Epithelial cell of proximal tubule (primary cell): ENCODE measurements around the genes CFAP251, HCAR3 and HIP1R.

DNA sequence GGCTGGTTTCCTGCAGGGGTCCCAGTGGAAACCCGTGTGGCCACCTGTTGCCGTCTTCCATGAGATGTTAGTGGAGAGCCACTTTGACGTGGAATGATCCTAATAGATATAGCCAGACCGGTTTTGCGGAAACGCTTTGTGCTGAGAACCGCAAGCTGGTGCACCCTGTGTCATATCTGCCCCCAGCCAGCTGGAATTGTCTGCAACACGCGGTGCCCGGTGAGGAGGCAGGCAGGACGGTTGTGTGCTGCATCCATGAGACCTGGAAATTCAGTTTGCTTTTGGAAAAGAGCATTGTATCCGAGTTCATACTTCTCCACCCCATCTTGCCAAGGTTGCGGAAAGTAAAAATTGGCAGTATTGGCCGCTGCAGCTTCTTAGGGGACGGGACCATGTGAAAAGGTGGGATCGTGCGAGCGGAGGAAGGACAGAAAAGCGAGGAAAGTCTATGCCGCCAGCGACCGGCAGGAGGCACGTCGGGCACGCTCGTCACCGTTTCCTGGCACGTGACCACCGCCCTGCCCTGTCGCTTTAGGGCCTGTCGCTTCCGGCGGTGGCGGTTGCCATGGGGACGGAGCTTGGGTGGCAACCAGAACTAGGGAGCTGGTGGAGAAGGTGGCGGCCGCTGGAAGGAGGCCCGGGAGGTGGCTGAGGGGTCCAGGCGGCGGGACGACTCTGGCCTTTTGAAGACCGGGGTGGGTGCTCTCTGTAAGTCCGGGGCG lies at the start of gene CFAP251:
CFAP251 (plus strand) TSS at position 592 of the 722 bp plus-strand sequence.
- RAMPAGE, long total RNA: no peak
- RRBS: 31% methylated on average over 27 of the region's 44 CpGs

DNA sequence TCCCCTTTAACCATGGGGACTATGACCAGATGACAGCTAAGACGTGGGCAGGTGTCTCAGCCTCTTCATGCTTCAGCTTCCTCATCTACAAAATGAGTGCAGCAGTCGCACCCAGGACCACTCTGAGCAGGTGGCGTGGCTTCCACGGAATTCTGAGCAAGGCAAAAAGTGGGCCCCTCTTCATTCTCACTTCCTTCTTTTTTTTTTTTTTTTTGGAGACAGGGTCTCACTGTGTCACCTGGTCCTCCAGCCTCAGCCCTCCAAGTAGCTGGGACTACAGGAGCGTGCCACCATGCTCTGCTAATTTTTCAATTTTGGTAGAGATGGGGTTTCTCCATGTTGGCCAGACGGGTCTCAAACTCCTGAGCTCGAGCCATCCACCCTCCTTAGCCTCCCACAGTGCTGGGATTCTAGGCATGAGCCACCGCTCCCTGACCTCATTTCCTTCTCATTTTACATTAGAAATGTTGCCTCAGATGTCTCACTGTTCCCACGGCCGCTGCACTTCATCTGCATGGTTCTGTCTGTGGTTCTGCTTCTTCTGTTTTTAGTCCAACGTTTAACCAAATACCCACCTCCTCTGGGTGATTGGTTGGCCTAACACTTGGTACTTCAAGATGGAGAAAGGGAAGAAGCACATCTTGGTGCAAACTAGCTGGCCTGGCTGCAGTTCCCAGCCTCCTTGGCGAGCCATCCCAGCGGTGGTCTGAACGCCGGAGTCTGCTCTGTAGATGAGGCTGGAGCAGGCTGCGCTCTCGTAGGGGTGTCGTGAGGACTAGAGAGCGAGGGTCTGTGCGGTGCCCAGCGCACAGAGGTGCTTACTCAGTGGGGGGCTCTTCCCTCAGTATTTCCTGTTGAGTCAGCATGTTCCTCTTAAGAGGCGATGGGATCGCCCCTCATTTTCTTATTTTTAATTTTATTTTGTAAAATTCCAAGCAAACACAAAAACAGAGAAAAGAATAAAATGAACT lies 41.2 kb upstream of the BCL7A start:
- RAMPAGE, long total RNA: no peak
- RRBS: no CpG with 5 or more reads among the region's 23 CpGs

DNA sequence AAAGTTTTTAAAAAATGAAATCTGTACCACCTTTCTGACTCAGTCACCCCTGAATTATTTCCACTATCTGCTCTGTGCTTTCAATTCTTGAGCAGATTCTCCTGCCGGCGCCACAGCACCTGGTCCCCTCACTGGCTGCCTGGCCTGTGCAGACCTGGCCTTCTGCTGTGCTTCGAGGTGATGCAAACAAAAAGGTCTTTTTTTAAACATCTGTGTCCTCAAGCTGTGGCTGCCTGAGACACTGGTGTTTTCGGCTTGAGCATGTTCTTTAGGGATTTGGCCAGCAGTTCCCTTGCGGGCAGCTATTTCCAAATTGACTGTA lies 13.0 kb upstream of the BCL7A start:
- RAMPAGE, long total RNA: no peak
- RRBS: 100% methylated on average over 1 of the region's 5 CpGs

DNA sequence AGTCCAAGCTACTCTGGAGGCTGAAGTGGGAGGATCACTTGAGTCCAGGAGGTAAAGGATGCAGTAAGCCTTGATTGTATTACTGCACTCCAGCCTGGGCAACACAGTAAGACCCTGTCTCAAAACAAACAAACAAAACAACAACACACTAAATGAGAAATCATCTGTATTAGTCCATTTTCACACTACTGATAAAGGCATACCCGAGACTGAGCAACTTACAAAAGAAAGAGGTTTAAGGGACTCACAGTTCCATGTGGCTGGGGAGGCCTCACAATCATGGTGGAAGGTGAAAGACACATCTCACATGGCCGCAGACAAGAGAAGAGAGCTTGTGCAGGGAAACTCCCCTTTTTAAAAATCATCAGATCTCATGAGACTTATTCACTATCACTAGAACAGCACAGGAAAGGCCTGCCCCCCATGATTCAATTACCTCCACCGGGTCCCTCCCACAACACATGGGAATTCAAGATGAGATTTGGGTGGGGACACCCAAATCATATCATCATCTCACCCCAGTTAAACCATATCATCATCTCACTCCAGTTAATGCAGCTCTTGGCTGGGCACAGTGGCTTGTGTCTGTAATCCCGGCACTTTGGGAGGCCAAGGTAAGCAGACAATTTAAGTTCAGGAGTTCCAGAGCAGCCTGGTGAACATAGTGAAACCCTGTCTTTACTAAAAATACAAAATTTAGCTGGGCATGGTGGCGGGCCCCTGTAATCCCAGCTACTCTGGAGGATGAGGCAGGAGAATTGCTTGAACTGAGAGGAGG lies 4.5 kb upstream of the MLXIP start:
- RAMPAGE, long total RNA: no peak
- RRBS: no CpG with 5 or more reads among the region's 5 CpGs

GRCh38 chr12:122079529-122080392 lies 1.2 kb downstream of the MLXIP start:
- RAMPAGE, long total RNA: no peak
- RRBS: no CpG with 5 or more reads among the region's 21 CpGs

DNA sequence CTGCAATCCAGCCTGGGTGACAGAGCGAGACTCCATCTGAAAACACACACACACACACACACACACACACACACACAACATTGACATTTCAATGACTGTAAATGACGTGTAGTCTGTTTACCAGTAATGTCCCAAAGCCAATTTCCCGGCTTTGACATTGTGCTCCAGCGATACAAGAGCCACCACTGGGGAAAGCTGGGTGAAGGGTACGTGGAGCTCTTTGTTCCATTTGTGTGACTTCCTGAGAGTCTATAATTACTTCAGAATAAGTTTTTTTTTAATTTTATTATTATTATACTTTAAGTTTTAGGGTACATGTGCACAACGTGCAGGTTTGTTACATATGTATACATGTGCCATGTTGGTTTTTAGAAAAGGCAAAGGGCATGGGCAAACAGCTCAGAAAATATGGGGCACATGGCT lies 37.5 kb downstream of the MLXIP start:
- RAMPAGE, long total RNA: no peak
- RRBS: no CpG with 5 or more reads among the region's 6 CpGs

DNA sequence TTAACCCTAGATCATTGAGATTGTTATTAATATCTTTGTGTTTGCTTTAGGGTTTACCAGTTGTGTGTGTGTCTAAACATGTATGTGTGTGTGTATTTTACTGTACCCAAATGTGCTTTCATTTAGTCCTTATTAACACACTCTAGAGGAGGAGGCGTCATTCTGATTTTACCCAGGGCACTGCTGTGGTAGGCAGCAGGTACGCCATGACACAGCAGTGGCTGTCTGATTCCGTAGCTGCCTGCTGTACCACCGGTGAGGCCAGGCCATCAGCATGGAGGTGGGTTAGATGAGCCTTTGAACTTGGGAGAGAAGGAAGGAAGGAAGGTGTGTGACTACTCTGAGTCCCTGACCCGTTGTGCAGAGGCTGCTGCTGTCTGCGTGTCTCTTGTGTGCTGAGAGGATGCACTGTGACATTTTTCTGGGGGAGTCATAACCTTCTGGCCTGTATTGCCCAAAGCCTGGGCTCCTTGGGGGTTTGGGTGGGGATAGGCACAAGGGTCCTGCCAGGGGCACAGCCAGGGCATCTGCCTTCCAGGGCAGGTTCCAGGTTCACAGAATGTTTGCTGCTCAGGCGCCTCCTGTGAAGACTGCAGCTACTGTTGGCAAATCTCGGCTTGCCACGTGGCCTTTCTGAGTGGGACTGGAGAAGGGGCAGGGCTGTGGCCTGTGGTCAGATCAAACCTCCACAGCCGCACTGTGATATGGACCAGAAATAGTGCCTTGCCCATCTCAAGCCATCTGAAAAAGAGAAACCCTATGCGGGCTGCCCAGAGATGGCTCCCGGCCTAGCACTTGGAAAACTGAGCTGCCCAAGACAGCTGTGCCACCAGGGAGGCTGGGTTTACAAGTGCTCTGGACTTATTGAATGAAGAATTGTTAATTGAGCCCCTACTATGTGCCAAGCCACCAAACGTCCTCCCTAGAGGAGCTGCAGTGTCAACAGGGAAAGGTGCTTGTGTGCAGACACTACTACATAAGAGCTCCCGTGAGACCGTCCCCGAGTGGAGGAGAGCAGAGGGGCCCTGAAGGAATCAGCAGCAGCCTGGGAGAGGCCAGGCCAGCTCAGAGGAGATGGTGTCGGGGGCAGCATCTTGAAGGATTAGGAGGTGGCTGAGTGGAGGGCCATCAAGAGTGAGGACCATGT lies 47.2 kb downstream of the MLXIP start:
- RAMPAGE, long total RNA: no peak
- RRBS: no CpG with 5 or more reads among the region's 17 CpGs

DNA sequence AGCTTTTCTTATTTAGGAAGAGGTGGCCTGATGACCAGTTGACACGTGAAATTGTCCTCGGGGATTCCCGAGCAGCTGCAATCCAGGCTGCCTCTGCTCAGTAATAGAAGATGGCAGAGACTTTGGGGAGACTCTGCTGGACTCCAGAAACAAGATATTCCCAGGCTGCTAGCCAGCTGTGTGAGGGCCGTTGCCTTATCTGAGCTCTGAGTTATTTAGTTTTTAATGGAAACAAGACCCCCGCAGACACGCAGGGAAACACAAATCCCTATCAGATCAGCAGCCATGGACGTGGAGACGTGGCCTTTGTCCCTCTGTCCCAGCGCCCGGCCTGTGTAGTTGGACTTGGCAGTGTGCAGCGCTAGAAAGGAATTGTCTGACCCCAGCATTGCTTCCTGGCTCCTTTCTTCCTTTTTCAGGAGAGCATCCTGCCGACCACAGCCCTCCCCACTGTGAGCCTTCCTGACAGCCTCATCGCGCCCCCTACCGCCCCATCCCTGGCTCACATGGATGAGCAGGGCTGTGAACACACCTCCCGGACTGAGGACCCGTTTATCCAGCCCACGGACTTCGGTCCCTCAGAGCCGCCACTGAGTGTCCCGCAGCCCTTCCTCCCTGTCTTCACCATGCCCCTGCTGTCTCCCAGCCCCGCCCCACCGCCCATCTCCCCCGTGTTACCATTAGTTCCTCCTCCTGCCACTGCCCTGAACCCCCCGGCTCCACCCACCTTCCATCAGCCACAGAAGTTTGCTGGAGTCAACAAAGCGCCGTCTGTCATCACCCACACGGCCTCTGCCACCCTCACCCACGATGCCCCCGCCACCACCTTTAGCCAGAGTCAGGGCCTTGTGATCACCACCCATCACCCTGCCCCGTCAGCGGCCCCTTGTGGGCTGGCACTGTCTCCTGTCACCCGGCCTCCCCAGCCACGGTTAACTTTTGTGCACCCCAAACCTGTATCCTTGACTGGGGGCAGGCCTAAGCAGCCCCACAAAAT lies 40.8 kb downstream of the IL31 start:
- RAMPAGE, long total RNA: no peak
- RRBS: no CpG with 5 or more reads among the region's 34 CpGs

DNA sequence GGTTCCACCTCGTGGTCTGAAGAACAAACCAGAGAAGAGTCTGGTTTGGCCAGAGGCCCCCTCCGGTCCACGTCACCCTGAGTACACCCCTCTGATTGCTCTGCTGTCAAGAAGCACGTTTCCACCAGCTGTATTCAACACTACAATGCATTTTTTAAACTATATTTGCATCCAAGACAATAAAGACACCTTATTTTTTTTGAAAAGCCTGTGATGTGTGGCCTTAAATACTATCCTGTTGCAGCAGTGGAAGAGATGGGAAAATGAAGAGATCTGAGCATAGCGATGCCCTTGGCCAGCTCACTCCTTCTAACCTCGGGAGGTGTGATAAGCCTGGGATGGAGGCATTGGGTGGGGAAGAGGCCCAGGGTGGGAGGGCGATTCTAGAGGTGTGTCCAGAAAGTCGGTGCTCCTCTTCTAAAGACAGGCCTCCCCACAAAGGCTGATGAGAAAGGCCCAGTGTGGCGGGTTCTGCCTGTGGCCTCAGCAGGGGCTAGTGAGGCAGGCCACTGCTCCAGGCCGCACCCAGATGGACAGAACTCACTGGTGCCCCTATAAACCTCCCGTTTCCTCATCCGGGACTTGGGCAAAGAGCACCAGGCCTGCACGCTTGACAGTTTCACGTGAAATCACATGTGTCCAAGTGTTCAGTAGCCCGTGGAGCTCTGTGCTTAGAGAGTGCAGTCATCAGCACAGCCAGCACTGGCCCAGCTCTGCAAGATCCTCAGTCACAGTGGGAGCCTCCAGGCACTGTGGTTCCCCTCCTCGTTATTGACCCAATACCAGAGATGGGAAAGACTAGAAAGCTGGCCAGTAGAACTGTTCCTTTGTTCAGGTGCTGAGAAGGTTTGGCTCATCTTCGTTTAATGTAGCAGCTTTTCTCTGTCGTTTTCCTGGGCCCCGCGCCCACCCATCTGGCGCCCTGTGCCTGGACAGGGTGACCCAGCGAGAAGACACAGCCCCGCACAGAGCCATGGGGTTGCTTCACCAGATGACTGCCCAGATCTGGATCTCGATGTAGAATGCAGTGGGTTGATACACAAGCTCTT lies 26.6 kb downstream of the IL31 start:
- RAMPAGE, long total RNA: no peak
- RRBS: no CpG with 5 or more reads among the region's 24 CpGs

- RAMPAGE, long total RNA: no peak
- RRBS: no CpG with 5 or more reads among the region's 7 CpGs
Measured at GRCh38 chr12:122185614-122185979, 2.7 kb downstream of the LRRC43 start.

DNA sequence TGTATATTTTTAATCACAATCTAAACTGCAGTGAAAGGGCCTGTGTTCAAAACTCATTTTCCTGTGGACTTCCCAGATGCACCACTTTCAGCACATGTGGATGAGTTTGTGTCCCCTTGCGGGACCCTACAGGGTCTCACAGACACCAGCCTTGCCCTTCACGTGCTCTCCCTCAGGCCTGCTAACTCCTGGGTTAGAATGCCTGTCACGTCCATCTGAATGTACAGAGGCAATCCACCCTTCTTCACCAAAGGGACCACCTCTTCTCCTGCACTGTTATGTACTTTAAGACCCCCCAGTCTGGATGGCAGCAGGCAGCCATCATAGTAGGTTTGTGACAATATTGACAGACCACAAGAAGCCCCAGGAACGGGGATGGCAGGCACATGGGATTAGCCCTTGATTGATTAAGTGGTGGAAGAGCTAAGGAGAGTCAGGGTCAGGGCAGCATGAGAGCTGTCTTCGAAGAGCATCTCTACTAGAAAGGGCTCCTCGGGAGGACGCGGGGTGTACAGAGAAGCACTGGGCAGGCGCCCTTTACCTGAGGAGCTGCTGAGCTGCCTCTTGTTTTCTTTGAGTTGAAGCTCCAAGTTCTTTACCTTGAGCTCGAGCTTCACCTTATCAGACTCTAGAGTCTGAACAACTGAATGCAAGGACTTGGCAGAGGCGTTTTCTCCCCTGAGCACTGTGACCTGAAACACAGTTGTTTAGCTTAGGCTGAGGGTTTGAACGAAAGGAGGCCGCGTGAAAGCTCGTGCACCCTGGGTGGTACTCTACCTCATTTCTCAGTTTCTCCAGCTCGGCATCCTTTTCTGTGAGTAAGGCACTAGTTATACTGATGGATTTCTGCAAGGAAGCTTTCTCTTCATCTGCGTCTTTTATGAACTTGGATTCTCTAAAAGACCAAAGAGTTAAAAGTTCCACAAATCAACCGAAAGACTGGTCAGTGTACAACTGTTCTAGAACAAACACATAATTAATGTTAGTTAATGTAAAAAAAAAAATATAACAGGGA lies 12.3 kb upstream of the VPS33A start:
- RAMPAGE, long total RNA: no peak
- RRBS: no CpG with 5 or more reads among the region's 18 CpGs

DNA sequence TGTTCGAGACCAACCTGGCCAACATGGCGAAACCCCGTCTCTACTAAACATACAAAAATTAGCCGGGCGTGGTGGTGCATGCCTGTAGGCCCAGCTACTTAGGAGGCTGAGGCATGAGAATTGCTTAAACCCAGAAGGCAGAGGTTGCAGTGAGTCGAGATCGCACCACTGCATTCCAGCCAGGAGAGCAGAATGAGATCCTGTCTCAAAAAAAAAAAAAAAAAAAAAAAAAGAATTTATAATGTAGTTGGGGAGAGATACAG lies 33.0 kb downstream of the CLIP1 start:
- RAMPAGE, long total RNA: no peak
- RRBS: no CpG with 5 or more reads among the region's 7 CpGs

GRCh38 chr12:122399891-122400935 lies 22.3 kb downstream of the CLIP1 start:
- RAMPAGE, long total RNA: no peak
- RRBS: no CpG with 5 or more reads among the region's 17 CpGs

GRCh38 chr12:122481975-122482174 lies 18.9 kb downstream of the ZCCHC8 start:
- RAMPAGE, long total RNA: no peak
- RRBS: no CpG with 5 or more reads among the region's 4 CpGs

- RAMPAGE, long total RNA: no peak
- RRBS: no CpG with 5 or more reads among the region's 20 CpGs
Measured at GRCh38 chr12:122501032-122501679, 424 bp upstream of the ZCCHC8 start.

DNA sequence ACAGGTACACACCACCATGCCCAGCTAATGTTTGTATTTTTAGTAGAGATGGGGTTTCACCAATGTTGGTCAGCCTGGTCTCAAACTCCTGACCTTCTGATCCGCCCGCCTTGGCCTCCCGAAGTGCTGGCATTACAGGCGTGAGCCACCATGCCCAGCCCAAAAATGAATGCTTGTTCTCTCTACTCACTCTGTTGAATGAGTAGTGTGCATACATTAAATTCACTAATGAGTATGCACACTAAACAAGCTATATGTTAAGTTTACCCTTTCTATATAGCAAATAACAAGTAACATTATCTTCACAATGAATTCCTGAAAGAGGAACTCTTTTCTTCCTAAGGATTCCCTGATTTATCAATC lies 11.2 kb upstream of the ZCCHC8 start:
- RAMPAGE, long total RNA: no peak
- RRBS: no CpG with 5 or more reads among the region's 4 CpGs

DNA sequence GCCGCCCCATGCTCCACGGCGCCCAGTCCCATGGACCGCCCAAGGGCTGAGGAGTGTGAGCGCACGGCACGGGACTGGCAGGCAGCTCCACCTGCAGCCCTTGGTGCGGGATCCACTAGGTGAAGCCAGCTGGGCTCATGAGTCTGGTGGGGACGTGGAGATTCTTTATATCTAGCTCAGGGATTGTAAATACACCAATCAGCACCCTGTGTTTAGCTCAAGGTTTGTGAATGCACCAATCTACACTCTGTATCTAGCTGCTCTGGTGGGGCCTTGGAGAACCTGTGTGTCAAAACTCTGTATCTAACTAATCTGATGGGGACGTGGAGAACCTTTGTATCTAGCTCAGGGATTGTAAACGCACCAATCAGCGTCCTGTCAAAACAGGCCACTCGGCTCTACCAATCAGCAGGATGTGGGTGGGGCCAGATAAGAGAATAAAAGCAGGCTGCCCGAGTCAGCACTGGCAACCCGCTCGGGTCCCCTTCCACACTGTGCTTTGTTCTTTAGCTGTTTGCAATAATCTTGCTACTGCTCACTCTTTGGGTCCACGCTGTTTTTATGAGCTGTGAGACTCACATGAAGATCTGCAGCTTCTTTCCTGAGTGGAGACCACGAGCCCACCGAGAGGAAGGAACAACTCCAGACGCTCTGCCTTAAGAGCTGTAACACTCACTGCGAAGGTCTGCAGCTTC lies 65.4 kb downstream of the KNTC1 start:
- RAMPAGE, long total RNA: no peak
- RRBS: no CpG with 5 or more reads among the region's 21 CpGs

DNA sequence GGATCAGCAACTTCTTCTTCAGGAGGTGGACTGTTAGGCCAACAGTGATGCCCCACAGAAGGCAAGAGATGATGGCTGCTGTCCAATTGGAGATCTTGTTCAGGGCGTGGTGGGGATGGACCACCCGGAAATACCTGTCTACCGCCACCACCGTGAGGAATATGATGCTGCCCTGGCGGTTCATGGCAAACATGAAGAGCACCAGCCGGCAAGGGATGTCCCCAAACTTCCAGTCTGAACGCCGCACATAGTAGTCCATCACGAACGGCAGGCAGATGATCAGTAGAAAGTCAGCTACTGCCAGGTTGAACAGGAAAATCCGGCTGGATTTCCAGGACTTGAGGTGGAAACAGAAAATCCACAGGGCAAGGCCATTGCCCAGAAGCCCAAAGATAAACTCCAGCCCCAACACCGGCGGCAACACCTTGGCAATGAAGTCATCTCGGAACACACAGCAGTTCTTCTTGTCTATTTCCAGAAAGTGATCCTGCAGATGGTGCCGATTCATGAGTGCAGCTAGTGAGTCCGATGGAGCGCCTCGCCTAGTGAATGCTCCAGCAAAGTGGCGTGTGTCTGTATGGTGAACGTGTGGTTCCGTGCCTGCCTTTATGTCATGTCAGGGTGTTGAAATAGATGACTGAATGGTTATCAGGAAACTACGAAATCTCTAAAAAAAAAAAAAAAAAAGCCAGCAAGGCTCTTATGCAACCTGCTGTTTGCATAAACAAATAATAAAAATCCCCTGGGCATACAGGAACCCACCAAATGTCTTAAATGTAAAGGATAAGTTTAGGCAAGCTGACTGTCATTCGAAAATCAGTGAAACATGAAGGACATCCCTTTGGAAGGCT lies at the start of gene HCAR3:
HCAR3 (minus strand) TSS at position 582 of the 851 bp plus-strand sequence.
- RAMPAGE, long total RNA: no peak
- RRBS: no CpG with 5 or more reads among the region's 23 CpGs

DNA sequence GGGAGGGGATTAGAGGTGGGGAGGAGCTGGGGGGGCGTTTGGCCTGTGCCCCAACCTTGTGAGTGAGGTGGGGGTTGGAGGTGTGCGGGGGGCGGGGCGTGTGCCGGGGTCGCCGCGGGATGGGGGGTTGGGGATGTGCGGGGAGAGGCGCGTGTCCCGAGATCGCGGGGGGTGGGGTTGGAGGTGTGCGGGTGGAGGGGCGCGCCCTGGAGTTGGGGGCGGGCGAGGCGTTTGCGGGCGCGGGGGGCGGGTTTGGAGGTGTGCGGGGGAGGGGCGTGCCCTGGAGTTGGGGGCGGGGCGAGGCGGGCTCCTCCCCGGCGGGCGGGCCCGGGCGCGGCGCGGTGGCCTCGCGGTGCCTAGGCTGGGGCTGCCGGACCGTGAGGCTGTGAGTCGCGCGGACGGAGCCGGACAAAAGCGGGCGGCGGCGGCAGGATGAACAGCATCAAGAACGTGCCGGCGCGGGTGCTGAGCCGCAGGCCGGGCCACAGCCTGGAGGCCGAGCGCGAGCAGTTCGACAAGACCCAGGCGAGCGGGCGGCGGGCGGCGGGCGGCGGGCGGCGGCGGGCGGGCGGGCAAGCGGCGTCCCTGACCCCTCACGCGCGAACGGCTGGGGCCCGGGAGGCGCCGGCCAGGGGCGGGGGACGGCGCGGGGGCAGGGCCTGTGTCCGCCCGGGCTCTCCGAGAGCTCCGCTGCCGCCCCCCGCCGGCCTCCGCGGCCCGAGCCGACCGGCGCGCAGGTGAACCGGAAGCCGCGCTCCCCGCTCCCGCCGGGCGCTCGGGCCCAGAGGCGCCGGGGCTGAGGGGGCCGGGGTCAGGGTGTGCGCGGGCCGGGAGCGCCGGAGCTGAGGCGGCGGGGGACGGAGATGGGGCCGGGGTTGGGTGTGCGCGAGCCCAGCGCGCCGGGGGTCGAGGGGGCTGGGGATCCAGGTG lies at the start of gene HIP1R:
HIP1R (plus strand) TSS at position 339 of the 930 bp plus-strand sequence.
- RAMPAGE, long total RNA: no peak
- RRBS: 2% methylated on average over 26 of the region's 126 CpGs

- RAMPAGE, long total RNA: no peak
- RRBS: no CpG with 5 or more reads among the region's 12 CpGs
Measured at GRCh38 chr12:122854253-122854658, 19.0 kb downstream of the HIP1R start.